ENCODE results near the genes LRCH1 and SETDB2.

DNA sequence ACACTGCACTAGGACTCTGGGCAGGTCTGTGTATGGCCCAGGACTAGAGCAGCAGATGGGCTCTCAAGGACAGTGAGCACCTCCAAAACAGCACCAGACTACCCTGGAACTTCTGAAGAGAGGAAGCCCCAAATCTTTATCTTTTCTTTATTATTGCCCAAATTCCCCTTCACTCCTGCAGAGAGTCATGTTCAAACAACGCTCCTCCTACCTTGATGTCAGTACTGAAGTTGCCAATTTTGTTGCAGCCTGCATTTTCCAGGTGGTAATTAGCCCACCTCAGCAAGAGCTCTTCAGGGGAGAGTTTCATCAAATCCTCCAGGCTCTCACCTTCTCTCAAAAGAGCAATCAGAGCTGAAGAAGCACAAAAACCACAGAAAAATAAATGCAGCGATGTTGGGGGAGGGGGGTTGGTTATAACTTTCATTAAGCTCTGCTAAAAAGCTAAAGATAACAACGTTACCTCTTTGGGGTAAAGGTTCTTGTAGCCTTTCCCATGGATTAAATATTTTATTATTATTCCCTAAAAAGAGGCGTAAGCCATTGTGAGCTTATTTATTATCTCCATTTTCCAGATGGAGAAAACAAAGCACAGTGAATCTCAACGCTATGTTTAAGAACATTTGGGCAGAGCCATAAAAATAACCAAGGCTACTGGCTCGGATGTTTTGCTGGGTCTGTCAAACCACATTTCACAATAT, 31.1 kb downstream of the LCP1 start:
- PRO-cap = no peak
- RRBS = no CpG with 5 or more reads among the region's 6 CpGs

- PRO-cap = no peak
- RRBS = no CpG with 5 or more reads among the region's 5 CpGs
These were observed 29.4 kb downstream of the LCP1 start for GRCh38 chr13:46152587-46153026.

- PRO-cap = no peak
- RRBS = no CpG with 5 or more reads among the region's 4 CpGs
These were observed 6.9 kb downstream of the RUBCNL start for GRCh38 chr13:46380079-46380626.

- PRO-cap = bidirectional peak, plus-strand start at chr13:46553179, minus-strand start at chr13:46553024
- RRBS = 2% methylated on average over 48 of the region's 107 CpGs
These were observed at the start of gene LRCH1 for GRCh38 chr13:46552670-46553881. Gene LRCH1 (plus strand): TSS chr13:46553170.

- PRO-cap = no peak
- RRBS = no CpG with 5 or more reads among the region's 4 CpGs
These were observed 67.4 kb downstream of the LRCH1 start for GRCh38 chr13:46620158-46620909.

DNA sequence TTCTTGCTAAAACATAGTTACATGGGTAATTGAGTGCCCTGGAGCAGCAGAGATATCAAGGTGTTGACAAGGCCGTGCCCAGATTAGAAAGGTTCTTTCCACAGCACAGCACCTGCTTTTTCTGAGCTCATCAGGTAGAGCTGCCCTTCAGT, 114.1 kb downstream of the LRCH1 start:
- PRO-cap = no peak
- RRBS = no CpG with 5 or more reads among the region's 1 CpG

DNA sequence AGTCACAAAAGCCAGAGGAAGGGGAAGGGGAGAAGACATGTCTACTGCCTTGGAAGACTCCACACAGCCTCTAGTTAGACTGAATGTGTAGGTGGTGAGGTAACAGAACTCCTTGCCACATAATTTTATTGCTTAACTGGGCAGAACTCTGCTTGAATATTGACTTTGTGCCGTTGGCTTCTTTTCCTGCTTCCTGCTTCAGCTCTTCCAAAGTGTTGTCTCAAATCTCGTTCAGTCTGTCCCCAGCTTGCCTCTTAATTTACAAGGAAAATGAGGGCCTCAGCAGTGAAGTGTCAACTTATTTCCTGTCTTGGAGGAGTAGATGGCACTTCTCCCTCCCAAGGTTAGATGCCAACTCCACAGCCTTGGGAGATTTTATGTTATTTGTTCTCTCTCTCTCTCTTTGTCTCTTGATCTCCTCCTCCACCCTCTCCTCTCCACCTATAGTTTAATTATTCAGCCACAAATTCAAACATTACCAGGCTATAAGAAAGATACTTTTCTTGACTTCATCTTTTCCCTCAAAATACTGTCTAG, 37.0 kb downstream of the ESD start:
- PRO-cap = no peak
- RRBS = no CpG with 5 or more reads among the region's 2 CpGs

- PRO-cap = no peak
- RRBS = no CpG with 5 or more reads among the region's 13 CpGs
These were observed 2.0 kb downstream of the ESD start for GRCh38 chr13:46794475-46795941.

DNA sequence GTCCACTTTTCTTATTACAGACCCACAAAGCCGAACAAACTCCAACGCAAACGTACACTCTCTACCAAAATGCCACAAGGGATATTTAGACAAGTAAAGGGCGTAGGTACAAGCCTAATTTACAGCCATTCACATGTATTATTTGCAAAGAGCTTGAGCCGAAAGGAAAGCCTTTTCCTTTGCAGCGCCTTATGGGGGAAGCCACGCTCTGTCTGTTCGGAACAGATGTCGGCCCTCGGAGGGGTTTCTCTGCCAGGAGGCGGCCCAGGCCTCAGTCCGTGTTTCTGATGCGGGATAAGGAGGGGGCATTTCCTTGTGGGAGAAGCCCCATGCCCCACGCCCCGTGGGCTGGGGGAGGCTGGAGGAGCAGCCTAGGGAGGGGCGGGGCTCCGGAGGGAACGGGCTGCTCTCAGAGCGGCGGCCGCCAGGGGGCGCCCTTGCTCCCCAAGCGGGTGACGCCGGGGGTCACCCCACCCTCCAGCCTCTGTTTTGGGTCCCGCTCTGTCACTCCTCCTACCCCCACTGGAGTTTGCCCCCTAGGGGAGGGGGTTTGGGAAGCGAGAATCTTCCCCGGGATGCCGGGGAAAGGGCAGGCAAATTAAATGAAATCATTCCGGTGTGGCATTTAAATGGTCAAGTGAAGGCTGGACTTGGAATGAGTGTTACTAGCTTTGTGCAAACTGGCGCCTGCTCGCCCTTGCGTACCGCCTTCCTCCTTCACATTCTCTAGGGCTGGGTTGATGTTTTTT, 2.9 kb downstream of the HTR2A start:
- PRO-cap = no peak
- RRBS = 2% methylated on average over 12 of the region's 34 CpGs

DNA sequence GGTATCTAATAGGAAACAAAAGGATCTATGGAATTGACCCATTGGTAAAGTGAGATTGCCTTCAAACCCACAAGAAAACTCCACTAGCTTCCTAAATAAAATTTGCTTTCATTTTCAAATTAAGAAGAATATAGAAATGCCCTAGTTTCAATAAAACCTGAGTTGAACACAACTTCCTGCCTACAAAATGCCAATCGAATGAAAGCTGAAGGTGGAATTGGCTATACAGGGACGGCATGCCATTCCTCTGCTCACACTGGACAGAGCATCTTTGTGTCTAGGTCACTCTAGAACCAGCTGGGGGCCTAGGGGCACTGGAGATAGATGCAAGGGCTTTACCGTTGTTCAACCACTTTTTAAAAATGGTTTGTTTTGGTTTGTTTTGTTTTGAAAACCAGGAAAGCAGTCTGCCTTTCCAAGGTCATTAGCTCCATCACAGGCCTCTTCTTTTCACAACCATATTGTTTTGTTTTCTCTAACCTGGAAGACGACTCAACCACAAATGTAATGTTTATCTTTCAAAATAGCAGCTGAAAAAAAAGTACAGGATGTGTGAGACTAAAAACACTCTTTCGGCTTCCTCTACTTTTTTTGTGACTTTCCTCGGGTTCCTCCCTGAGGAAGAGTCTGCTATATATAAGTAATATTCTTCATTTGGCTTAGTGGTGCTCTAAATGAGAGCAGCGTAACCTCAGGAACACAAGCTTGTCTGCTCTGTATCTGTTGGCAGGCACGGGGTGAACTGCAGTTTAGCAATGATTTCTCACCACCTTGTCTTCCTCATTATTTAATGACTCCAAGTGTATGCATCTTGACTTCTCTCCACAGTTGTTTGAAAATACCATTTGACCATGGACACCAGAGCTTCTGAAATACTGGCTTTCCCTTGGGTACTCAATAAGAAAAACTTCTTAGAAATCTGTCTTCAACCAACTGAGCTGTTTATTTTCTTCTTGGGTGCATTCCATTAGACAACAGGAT, 11.8 kb upstream of the ITM2B start:
- PRO-cap = no peak
- RRBS = no CpG with 5 or more reads among the region's 8 CpGs

DNA sequence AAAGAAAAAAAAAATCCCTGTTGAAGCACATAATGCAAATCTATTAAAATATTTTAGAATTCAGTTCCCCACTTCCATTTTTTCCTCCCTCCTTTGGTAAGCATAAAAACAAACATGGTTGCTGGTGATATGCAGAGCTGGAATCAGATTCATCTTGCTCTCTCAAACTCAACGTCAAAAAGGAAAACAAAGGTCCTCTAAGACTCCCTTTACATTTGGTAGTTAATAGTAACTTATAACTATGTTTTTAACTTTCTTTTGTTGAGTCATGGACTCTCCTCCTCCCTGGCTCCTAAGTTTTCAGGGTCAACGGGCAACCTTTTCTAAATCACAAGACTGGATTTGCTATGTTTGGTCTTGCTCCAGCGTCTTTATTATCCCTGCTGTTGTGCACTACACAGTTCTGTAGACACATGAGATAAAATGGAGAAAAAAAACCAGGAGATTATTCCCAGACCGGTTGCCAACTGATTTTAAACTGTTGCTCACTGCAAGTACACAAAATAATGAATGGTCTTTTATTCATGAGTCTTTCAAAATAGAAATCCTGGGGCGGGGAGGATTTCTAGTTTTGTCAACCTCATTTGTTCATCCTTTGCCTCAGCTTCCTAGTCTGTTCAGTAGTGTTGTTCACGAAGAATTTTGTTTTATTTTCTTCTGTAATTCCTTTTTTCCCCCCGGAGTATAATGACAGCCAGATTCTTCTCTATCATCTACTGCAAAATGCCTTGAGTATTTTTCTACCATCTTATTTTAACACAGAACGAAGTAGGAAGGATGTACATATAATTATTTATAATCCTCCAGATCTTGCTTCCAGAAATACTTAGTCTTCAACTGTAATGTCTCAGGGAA, 1.8 kb upstream of the ITM2B start:
- PRO-cap = unidirectional peak, plus-strand start at position 374 of the sequence
- RRBS = no CpG with 5 or more reads among the region's 8 CpGs

DNA sequence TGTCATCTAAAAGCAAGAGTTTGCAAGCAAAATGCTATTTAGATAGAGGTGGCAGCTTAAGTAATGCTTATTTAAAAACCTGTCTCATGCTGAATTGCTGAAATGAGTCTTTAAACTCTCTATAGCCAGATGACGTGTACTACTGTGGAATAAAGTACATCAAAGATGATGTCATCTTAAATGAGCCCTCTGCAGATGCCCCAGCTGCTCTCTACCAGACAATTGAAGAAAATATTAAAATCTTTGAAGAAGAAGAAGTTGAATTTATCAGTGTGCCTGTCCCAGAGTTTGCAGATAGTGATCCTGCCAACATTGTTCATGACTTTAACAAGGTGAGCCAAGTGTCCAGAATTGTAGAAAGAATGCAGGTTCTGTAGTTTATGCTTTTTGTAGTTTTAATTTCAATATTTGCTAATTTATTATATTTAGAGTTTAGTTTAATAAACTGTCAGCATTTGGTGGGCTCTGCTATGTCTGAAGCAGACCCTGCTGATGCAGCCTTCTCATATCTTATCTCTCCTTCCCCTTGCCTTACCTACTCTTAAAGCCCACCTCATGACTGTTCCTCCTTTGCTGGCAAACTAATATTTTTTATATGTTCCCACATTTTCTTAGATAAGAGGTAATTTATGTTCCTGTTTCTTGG, 23.2 kb downstream of the ITM2B start:
- PRO-cap = no peak
- RRBS = no CpG with 5 or more reads among the region's 1 CpG

DNA sequence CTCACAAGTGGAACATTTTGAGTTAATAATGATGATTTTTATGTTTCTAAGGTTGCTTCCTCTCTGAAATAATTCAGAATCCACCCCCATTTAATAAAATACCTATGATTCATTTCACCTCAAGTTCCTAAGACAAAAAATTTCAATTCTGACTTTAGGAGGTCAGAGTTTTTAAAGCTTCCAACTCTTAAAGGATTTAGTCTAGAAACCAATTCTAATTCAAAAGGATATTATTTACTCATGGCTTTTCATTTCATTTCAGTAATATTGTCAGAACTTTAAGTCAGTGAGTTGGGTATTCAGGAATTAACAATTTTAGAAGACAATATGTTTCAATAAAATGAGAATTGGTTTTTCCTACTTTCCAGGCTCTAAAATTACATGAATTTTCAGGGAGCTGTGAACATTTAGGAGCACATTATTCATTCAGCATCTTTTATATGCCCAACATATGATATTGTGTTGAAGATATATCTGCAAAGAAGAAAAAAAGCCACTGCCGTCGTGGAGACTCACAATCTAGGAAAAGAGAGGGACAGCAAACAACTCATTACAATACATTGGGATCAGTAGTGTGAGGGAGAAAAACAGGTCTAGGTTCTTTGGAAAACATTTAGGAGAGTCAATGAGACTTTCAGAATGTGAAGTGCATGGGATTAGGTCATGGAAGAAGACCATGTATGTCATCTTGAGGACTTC, 29.3 kb downstream of the ITM2B start:
- PRO-cap = no peak
- RRBS = no CpG with 5 or more reads among the region's 2 CpGs

DNA sequence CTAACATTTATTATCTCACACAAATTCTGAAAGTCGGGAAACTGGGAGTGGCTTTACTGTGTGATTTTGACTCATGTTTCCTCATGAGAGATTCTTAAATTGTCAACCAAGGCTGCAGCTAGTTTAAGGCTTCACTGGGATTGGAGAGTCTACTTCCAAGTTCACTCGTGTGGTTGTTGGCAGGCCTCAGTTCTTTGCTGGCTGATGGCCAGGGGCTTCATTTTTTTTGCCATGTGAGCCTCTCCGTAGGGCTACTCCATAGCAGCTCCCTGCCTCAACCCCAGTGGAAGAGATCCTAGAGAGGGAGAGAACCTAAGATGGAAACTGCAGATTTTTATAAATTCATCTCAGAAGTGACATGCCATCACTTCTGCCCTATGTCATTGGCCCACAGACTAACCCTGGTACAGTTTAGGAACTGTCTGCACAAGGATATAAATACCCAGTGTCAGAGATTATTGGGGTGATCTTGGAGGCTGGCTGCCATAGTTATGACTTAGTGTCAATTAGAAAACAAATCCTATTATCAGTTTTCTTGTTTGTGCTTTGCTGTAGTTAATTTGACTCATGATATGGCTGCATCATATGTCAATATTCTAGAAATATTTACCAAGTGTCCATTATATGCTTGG, 24.6 kb upstream of the LPAR6 start:
- PRO-cap = bidirectional peak, plus-strand start at position 283 of the sequence, minus-strand start at position 68 of the sequence
- RRBS = no CpG with 5 or more reads among the region's 3 CpGs

DNA sequence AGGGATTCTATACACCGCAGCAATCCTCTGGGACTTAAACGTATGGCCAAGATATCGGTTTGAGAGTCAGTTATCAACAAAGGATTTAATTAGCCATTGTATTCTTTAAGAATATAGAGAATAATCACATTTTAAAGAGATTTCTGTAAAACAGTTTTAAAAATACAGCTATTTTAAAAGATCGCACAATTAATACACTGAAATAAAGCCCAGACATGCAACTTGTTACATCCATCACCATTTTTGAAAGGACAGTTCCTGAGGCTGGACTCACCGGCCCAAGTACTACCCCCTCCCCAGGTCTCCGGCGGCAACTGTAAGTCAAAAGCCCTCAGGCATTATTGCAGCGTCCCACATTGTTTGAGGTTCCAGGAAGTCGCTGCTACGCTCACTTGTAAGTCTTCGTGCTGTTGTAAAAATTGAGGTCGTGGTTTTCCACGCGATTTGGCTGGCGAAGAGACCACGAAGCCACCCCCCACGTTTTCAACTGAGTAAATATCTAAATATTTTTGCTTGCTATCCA, 750 bp upstream of the FNDC3A start:
- PRO-cap = bidirectional peak, plus-strand start at position 359 of the sequence, minus-strand start at position 362 of the sequence
- RRBS = no CpG with 5 or more reads among the region's 17 CpGs

DNA sequence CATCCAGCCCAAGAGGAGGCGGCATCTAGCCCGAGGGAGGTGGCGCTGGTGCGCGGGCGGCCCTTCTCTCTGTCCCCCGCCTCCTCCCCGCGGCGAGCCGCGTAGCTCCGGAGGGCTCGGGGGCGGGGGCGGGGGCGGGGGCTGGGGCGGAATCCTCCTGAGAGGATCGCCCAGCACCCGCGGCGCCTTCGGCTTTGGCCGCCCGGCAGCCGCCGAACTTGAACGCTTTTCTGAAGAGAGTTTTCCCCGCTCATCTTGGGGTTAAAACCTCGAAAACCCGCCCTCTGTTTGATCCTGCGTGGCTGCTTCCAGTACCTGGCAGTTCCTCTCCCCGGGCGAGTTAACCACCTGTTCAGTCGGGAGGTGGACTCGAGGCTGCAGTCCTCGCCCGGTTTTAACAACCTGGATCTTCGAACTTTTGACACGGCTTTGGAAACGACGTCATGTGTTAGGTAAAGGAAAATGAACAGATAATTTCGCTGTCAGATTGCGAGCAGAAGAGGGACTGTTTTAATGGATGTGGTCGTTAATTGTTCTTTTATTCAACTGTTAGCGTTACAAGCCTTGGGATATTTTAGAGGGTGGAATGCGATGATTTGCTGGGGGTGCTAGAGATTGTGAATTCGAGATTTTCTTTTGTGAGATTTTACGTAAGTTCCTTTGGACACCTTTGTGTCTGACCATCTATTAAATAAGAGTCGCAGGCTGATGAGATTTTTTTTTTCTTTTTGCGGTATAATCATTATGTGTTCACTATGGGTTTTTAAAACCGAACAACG, 943 bp downstream of the FNDC3A start:
- PRO-cap = bidirectional peak, plus-strand start at position 355 of the sequence, minus-strand start at position 71 of the sequence
- RRBS = under 1% methylated on average over 23 of the region's 53 CpGs

DNA sequence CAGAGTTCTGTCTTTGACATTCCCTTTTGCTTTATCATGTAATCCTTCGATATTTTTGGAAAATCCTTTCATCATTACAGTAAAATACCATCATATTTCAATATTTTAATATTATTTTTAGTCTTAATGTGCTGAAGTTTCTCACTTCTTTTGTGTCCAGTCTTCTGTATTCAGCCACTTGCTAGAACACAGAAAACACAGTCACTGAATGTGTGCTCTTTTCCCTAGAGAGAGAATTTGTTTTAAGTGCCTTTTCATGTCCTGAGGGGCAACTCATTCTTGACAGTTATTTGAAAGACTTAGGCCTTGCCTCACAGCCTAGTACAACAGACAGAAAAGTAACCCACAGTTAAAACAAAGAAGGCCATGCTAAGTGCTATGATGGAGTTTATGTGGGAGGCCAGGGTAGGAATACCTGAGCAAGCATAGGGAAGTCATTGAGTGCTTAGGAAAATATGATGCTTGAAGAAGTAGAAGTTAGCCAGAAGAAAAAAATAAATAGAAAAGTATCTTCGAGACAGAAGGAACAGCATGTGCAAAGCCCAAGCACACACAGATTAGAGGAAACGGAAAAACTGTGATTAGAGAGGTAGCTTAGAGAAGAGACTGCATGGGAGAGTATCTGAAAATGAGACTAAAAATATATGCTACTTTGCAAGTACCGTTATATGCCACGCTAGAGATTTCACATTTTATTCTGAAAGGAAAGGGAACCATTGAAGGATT, 120.9 kb downstream of the FNDC3A start:
- PRO-cap = no peak
- RRBS = no CpG with 5 or more reads among the region's 5 CpGs

DNA sequence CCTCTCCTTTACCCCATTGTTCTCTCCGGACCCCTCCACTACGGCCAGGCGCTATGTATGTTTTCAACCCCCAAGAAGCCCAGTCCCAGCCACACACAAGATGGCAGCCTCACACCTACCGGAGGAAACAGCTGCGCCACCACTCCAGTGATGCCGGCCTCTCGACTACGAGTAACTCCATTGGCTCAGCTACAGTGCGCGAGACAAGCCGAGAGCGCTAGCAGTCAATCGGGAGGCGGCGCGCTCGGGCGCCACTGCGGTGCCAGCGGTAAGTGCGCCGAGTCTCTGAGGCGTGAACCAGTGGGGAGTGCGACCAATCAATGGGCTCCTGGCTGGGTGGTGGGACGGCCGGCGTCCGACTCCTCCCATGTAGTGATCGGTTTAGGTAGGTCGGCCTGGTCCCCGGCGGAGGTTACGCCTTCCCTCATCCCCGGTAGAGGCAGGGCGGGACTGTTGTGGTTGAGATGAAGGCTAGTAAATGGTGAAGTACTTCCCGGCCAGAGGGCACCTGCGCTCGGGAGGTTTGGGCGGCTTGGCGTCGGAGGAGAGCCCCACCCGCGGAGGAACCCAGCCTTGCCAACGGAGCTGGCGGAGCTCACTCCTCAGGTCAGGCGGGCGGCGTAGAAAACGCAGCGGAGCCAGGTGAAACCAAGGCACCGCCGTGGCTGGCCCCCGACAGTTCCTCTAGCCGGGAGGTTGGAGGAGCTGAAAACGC, at the start of gene SETDB2:
Gene SETDB2, plus strand, starts transcription at position 408 of the 715 bp plus-strand sequence.
- PRO-cap = bidirectional peak, plus-strand start at position 507 of the sequence, minus-strand start at position 87 of the sequence; unidirectional peak, plus-strand start at position 675 of the sequence
- RRBS = under 1% methylated on average over 11 of the region's 55 CpGs

- PRO-cap = no peak
- RRBS = no CpG with 5 or more reads among the region's 16 CpGs
These were observed 24.1 kb downstream of the ARL11 start for GRCh38 chr13:49652227-49652989.

GRCh38 chr13:49998027-49998243, 1.1 kb downstream of the TRIM13 start:
- PRO-cap = no peak
- RRBS = 20% methylated on average over 2 of the region's 3 CpGs

Measured in kidney (tissue), 2 donors.